Prostate gland (tissue), 2 donors: ENCODE data around the gene BTBD17.

GRCh38 chr17:73361205-73361703 is 49.5 kb upstream of the CDC42EP4 start:
- PRO-cap, result no peak
- RAMPAGE, long total RNA, 2 experiments, result no peak in any of the 2 experiments

- PRO-cap, result unidirectional peak, plus-strand start at chr17:73452177
- RAMPAGE, long total RNA, 2 experiments, result no peak in any of the 2 experiments
Observed at GRCh38 chr17:73452021-73452428, 140.2 kb upstream of the CDC42EP4 start.

- PRO-cap, result unidirectional peak, plus-strand start at chr17:73737868
- RAMPAGE, long total RNA, 2 experiments, result no peak in any of the 2 experiments
Observed at GRCh38 chr17:73737724-73737941, 93.4 kb upstream of the SDK2 start.

DNA sequence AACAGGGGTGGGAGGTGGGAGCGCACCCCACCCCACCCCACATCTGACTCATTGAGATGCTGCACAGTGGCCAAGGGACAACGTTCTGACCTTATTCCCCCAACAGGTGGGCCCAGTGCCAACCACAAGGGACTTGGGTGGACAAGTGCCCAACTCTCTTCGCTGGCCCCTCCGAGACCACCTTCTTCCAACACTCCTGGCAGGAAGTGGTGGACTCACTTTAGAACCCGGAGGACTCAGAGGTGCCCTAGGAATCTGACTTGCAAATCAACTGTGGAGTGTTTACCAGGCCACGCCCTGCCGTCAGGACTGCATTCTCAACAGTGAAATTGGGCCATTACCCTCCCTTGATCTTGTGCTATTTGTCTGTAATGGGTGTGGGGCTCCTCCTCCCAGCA is 212.3 kb upstream of the RPL38 start:
- PRO-cap, result no peak
- RAMPAGE, long total RNA, 2 experiments, result no peak in any of the 2 experiments

- PRO-cap, result no peak
- RAMPAGE, long total RNA, 2 experiments, result no peak in any of the 2 experiments
Observed at GRCh38 chr17:74361223-74362391, at the start of gene BTBD17. TSS of gene BTBD17 (minus strand) at chr17:74361868.

DNA sequence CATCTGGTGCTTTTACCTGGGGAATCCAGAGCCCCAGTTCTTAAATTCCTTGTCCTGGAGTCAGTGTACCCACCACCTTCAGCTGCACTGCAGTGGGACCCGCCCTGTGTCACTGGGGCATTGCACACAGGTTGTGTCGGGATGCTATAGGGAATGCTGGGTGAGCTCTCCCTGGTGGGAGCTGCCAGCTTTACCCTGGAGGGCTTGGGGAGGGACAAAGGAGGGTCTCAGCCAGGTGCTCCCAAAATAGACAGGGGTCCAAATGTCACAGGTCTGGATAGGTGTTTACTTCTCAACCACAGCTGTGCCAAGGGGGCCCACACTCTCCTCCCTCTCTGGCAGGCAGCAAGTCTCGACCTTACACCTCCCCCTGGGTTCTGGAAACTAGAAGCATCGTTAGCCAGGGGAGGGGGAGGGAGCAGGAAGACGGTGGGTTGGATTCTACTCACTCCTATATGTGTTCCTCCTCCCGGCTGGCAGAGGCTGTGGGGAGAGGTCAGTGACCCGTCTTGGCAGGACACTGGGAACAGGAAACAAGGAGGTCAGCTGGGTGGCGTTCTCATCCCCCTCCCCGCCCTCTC is 12.2 kb downstream of the GPRC5C start:
- PRO-cap, result no peak
- RAMPAGE, long total RNA, 2 experiments, result no peak in any of the 2 experiments

DNA sequence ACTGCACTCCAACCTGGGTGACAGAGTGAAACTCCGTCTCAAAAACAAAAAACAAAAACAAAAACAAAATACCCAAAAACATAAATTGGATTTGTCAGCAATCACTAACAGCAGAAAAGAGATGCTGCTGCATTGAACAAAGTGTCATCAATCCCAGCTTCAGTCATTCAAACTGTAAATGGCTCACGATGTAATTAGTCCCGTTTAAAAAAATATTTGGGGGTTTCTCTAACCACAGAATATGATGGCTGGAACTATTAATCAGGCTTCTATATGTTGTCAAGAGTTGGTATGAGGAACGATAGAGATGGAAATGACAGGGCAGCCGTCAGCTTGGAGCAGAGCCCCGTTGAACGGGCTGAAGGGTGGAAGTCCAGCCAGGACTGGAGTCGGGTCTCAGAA is 1.5 kb downstream of the CD300LB start:
- PRO-cap, result no peak
- RAMPAGE, long total RNA, 2 experiments, result no peak in any of the 2 experiments

DNA sequence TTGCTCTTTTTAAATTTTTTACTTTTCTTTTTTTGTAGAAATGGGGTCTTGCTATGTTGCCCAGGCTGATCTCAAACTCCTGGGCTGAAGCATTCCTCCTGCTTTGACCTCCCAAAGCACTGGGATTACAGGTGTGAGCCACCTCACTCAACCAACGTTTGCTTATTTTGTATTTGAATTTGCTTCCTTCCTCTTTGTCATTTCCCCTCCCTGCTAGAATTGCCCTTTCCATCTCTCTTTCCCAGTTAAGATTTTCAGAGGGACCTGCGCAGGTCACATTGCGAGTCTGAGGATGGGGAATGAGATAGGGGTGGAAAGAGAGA is 1.6 kb downstream of the CD300E start:
- PRO-cap, result no peak
- RAMPAGE, long total RNA, 2 experiments, result no peak in any of the 2 experiments

GRCh38 chr17:74737418-74738758 is 832 bp downstream of the RAB37 start:
- PRO-cap, result no peak
- RAMPAGE, long total RNA, 2 experiments, result no peak in any of the 2 experiments

DNA sequence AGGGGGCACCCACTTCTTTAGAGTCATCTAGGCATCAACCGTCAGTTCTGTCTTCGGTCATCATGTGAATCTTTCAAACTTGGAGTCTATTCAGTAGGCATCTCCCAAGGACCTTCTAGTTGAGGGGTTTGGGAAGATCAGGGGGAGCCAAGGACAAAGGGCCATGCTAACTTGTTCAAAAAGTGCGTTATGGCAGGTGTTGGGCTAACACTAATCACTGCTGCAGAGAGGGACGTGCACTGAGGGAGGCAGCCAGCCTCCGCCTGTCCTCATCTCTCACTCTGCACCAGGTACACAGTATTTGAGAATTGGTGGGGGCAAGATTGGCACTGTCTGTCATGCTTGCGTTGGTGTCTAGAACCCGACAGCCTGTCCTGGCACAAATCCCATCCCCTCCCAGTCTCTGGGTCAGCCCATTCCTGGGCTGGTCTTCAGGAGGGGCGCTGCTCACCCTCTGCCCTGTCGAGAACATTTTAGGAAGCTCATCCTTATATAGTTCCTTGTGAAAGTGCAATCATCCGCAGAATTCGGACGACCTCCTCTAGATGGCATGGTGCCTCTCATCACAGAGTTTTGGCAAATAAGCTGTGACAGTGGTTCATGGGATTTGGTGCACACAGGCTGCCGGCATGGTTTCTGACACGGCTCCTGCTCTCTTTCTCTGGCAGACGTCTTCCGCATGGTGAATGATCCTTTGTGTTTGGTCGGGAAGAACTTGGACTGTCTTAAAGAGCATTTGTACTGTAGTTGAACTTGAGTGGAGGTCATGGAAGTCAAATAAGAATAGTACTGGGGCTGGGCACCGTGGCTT is 34.2 kb downstream of the TMEM104 start:
- PRO-cap, result no peak
- RAMPAGE, long total RNA, 2 experiments, result no peak in any of the 2 experiments

GRCh38 chr17:74950206-74950726 is 14.6 kb downstream of the OTOP3 start:
- PRO-cap, result no peak
- RAMPAGE, long total RNA, 2 experiments, result no peak in any of the 2 experiments

DNA sequence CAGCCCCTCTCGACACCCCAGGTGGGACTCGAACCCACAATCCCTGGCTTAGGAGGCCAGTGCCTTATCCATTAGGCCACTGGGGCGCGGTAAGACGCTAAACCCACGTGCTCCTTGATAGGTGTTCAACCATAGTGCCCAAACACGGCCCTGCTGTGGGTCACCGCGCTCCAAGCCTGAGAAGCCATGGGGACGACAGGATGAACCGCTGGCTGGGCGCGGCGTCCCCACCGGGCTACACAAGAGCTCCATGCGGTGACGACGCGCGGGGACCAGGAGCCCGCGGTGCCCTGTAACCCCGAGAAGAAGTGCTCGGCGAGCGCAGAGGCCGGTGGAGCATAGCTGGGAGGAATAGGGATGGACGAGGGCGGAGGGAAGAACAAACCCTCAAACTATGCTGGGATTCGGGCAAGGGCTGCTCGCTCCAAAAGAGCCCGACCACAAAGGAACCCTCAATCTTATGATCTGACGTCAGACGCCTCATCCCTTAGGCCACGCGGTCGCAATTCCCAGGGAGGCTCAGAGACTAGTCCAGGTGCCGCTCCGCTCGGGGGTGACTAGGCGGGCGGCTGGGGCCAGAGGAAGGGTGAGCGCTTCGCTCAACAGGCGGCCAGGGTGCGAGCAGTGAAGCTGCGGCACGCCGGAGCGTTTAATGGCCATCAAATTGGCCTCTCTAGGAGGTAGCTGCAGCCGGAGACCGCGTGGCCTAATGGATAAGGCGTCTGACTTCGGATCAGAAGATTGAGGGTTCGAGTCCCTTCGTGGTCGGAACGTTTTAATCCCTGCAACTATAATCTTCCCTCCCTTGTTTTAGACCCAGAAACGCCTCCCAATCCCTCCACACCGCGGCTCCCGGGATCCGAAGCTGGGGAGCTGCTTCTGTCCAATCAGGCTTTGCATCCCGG is 12.1 kb downstream of the ATP5PD start:
- PRO-cap, result no peak
- RAMPAGE, long total RNA, 2 experiments, result no peak in any of the 2 experiments

GRCh38 chr17:75135769-75136403 is 4.3 kb upstream of the NT5C start:
- PRO-cap, result no peak
- RAMPAGE, long total RNA, 2 experiments, result no peak in any of the 2 experiments

- PRO-cap, result no peak
- RAMPAGE, long total RNA, 2 experiments, result start-site peak on the minus strand in 1 of 2 experiments, at chr17:75240890-75240990 at its widest, 8 reads per replicate
Observed at GRCh38 chr17:75240711-75241282, 20.6 kb downstream of the GGA3 start.

GRCh38 chr17:75313588-75314318 is 24.5 kb upstream of the SLC25A19 start:
- PRO-cap, result no peak
- RAMPAGE, long total RNA, 2 experiments, result no peak in any of the 2 experiments

- PRO-cap, result no peak
- RAMPAGE, long total RNA, 2 experiments, result no peak in any of the 2 experiments
Observed at GRCh38 chr17:75337003-75337516, 47.8 kb upstream of the SLC25A19 start.

DNA sequence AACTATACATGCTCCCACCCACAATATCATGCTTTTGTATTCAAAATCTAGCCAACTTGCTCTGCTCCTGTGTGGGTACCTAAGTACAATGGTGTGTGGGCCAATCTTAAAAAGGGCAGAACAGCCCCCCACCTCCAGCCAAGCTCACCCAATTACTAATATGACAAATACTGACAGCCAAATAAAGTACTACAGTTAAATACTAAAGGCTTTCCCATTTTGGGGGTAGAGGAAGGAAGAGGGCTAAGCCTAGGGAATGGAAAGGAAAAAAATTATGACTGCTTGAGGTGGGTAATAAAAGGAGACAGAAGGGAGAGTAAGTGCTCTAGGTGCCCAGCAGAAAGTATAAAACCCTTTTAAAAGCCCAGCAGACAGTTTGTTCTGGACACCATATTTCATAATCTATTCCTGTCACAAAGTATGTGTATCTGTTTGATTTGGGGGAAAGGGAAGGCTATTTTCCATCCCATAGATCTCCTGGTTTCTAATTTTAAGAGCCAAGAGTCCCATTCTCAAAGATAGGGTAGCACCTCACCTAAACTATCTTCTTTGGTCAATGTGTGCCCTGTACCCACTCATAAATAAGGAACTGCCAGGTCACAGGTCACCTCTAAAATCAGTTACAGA is 42.7 kb downstream of the GRB2 start:
- PRO-cap, result no peak
- RAMPAGE, long total RNA, 2 experiments, result no peak in any of the 2 experiments

GRCh38 chr17:75390855-75391192 is 14.7 kb downstream of the GRB2 start:
- PRO-cap, result no peak
- RAMPAGE, long total RNA, 2 experiments, result no peak in any of the 2 experiments

DNA sequence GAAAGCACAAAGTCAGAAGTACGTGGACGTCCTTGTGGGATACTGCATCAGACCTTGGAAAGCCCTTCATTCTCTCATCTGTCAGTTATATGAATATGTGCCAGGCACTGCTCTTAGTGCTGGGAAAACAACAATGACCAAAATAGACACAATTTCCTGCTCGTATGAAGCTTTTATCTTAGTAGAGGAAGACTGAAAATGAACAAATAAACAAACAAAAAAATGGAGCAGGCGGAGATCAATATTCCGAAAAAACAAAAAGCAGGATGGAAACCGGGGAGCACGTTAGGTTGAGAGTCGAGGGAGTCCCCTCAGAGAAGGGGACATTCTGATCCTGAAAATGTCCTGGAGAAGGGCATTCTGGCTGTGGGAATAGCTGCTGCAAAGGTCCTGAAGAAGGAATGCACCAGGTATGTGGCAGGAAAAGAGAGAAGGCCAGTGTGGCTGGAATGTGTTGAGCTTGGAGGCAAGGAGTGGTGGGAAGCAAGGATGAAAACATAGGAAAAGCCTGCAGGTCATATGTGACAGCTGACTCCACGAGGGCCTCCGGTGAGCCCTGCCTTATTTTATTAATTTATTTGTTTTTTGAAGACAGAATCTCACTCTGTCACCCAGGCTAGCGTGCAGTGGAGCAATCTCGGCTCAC is 15.5 kb upstream of the TMEM94 start:
- PRO-cap, result no peak
- RAMPAGE, long total RNA, 2 experiments, result no peak in any of the 2 experiments

DNA sequence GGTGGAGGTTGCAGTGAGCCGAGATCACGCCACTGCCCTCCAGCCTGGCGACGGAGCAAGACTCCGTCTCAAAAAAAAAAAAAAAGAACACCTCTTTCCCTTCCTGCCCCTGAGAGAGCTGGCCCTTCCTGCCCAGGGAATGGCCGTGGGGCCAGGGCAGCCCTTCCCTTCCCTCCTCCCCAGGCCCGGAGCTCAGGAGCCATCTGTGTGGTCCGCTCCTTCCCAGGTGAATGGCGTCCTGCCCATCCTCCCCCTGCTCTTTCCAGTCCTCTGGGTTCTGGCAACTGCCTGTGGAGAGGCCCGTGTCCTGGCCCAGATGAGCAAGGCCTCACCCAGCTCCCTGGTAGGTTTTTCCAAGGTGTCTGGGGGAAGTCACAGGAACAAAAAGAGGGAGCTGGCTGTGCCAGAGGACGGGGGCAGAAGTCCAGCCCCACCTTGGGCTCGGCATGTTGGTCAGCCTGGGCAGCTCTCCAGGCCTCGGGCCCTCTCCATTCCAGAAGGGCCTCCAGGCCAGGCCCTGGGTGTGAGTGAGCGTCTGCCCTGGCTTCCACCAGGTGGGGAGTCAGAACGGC is 25.2 kb downstream of the CASKIN2 start:
- PRO-cap, result no peak
- RAMPAGE, long total RNA, 2 experiments, result no peak in any of the 2 experiments